SK-N-MC (cell line): ENCODE measurements around the gene UBXN6.

DNA sequence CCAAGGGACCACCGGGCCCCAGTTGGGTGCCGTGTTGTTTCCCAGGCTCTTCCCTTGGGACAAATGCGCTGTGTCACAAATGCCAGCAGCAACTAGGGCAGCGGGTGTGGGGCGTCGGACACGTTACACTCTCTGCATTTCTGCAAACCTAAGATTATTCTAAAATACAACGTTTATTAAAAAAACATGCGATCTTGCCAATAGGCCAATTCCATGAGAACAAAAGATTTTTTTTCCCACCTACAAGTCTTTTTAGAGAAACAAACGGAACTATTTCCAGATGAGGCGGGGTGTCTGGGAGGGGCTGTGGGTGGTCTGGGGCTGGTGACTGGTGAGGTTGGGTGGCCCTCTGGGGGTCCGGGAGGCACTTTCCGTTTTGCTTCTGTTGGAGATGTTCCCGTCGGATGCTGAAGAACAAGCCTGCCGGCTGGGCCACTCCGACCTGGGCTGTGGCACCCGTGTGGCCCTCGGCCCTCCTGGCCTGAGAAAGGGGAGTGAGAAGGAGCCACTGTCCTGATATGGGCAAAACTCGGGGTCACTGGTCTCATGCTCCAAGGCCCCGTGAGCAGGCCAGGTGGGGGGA is 3.9 kb upstream of the TBXA2R start:
- RRBS: 80% methylated on average over 5 of the region's 21 CpGs

GRCh38 chr19:3618248-3618832 is 8.2 kb downstream of the CACTIN start:
- RRBS: no CpG with 5 or more reads among the region's 29 CpGs

GRCh38 chr19:3634508-3635184 is 8.1 kb upstream of the CACTIN start:
- RRBS: no CpG with 5 or more reads among the region's 21 CpGs

- RRBS: 91% methylated on average over 3 of the region's 46 CpGs
Measured at GRCh38 chr19:3670559-3671548, 29.4 kb downstream of the PIP5K1C start.

DNA sequence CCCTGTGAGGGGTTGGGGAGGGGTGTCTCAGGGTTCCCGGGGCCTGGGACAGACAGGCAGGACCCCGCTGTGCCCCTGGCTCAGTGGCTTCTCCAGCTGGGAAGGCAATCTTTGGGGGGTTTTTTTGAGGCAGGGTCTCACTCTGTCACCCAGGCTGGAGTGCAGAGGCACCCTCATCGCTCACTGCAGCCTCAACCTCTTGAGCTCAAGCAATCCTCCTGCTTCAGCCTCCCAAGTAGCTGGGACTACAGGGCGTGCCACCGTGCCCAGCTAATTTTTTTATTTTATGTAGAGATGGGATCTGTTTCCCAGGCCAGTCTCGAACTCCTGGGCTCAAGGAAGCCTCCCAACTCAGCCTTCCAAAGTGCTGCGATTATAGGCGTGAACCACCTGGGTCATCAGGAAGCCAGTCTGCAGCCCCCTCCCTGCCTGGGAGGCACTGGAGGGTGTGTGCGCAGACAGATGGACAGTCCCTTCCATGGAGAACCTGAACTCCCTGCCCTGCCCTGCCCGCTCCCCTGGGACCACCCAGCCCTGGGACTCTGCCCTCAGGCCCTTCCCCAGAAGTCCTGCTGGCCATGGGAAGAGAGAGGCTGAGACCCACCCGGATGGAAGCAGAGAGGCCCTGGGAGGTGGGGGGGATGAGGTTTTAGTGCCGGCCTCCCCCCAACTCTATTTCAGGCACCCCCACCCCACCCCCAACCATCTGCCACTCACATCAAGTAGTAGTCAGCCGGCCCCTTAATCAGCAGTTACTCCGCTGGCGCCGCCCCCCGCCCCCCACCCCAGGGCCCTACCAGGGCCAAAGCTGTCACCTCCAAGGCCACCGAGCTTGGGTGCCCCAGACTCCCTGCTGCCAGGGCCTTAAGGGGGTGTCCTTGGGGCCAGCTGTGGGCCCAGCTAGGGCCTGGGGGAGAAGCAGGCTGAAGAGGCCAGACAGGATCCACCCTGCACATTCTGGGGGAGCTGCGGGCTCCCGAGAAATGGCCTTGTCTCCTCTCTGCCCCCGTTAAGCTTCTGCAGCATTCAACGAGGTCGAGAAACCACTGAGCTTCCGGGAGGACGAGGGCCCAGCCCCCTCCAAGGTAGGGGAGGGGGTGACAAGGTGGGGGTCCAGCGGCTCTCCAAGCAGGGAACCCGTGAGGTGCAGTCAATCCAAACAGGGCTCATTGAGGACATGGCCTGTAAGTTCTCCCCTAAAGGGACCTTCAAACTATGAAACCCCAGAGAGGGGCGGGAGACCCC is 17.1 kb downstream of the NMRK2 start:
- RRBS: 19% methylated on average over 3 of the region's 28 CpGs

DNA sequence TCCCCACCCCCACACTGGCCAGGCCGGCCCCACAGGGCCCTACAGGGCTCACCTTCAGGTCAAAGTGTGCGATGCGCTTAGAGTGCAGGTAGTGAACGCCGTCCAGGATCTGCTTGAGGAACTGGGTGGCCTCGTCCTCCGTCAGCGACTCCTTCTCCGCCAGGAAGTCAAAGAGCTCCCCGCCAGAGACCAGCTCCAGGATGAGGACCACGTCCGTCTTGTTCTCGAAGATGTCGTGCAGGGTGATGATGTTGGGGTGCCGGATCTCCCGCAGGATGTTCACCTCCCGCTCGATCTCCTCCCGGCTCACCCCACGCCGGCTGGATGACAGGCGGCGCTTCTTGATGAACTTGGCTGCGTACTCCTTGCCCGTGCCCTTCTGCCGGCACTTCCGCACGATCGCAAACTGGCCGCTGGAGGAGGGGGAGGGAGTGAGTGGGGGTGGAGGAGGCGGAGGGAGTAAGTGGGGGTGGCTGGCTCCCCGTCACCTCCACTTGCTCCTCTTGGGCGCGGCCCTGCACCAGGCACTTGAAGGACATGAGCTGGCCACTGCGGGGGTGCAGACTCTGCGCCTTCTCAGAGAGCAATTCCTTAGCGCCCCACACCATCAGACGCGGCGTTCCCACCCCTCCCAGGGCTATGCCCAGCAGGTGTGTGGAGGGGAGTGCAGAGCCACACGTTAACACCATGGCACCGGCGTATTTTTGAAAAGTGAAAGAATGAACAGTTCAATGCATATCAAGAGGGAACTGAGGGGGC is 6.1 kb downstream of the DAPK3 start:
- RRBS: 90% methylated on average over 11 of the region's 43 CpGs

DNA sequence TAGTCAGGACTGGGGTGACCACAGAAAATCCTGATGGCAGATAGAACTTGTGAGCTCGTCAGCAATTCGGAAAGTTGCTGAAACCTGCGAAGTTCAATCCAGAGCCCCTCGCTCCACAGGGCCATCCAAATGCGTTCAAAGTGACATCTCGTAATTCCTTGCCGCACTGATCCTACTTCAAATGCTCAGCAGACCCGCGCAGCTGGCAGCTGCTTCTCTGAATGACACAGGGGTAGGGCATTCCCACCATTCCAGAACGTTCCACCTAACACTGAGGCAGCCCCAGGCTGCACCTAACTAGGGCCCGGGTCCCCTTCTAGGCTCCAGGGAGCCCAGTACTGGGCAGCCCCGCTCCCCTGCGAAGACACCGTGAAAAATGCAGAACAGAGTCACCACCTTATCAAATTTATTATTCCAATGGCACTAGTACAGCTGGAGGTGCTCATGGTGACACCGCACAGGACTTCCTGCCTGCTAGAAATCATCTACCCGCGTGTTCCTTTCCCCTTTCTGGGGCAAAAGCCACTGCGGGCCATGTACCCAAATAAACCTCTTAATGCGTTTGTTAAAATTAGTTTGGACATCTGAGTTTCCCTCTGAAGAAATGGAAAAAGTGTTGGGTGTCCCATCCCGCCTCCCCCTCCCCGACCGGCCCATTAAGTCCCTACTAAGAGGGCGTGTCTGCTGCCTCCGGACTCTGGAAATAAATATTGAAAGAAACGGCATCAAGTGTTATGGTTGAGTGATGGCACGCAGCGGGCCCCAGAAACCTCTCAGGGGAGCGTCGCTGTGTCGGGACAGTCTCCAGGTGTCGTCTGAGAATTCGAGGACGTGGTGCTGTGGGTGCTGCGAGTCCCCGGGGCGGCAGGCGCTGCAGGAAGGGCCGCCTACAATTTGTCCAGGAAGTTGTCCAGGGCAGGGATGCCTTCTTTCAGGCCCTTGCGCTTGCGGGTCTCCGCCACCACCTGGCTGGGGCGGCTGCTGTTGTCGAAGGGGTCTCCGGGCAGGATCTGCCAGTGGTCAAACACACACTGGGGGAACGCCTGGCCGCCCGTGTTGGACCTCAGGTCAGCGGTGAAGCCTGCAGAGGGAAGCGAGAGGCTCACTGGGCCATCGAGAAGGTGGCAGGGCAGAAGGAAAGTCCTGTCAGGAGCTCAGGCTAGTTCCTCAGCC is 5.2 kb upstream of the DAPK3 start:
- RRBS: 100% methylated on average over 1 of the region's 50 CpGs

GRCh38 chr19:4009803-4010624 is 2.5 kb downstream of the PIAS4 start:
- RRBS: 73% methylated on average over 6 of the region's 23 CpGs

DNA sequence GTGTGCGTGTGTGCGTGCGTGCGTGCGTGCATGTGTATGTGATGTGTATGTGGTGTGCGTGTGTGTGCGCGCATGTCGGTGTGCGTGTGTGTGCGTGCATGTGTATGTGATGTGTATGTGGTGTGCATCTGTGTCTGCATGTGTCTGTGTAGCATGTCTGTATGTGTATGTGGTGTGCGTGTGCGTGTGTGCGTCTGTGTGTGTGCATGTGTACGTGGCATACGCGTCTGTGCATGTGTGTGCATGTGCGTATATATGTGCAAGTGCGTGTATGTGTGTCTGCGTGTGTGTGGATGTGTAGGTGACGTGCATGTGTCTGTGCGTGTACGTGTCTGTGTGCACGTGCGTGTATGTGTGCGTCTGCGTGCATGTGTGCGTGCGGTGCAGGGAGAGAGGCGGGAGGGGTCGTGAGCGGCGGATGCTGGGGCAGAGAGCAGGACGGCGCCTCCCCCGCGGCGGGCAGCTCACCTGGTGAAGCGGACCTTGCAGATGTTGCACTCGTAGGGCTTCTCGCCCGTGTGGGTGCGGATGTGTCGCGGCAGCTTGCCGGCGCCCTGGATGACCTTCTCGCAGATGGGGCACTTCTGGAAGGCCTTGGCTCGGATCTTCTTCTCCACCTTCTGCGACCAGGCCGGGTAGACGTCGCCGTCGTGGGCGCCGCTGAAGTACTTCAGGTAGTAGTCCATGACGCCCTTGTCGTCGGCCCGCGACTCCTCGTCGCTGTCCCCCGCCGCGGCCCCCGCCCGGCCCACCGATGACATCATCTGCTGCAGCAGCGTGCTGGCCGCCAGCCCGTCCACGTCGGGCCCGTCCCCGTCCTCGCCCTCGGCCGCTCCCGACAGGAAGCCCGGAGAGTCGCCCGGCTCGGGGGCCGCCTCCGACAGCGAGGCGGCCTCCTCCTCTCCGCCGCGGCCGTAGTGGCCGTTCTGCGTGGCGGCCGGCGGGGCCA is 12.9 kb downstream of the ZBTB7A start:
- RRBS: 95% methylated on average over 29 of the region's 98 CpGs

DNA sequence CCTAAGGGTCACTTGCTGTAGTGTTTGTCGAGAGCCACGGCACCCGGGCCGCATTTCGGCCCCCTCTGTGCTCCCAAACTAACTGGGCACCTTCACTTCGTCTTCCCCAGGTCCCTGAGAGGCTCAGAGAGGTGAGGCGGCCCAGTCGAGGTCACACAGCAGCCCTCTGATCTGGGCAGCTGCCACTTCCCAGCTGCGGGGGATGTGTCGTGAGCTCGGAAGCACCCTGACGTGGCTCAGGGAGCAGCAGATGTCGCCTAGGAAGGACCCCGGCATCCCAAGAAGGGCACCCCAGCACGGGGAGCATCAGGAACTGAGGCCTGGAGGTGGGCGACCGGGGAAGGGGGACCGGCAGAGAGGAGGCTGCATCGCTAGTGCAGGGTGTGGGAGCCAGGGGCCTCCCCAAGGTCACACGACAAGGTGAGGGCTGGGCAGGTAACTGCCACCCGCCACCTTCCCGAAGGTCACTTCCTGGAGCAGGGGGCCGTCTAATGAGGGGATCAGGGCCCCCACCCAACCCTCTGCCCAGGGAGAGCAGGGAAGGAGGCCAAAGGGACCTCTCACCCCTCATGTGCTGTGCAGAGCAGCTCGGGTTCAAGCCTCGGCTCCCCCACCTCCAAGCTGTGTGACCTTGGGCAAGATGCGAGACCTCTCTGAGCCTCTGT is 6.2 kb downstream of the ZBTB7A start:
- RRBS: 92% methylated on average over 7 of the region's 26 CpGs

GRCh38 chr19:4068372-4068766 is 1.7 kb upstream of the ZBTB7A start:
- RRBS: no CpG with 5 or more reads among the region's 17 CpGs

- RRBS: no CpG with 5 or more reads among the region's 11 CpGs
Measured at GRCh38 chr19:4081790-4082494, 15.2 kb upstream of the ZBTB7A start.

DNA sequence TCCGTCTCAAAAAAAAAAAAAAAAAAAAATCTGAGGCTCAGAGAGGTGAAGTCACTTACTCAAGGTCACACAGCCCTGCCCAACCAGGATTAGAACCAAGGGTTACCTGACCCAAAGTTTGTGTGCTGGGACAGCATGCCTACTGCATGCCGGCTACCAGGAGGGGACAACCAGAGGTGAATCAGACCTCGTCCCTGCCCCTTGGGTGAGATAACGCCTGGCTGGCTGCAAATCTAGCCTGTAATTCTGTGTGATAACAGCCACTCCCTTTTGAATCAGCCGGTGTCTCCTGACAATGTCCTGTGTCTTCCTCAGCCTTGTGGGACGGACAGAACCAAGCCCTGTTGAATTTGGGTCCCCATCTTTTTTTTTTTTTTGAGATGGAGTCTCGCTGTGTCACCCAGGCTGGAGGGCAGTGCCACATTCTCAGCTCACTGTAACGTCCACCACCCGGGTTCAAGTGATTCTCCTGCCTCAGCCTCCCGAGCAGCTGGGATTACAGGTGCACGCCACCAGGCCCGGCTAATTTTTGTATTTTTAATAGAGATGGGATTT is 5.4 kb downstream of the CREB3L3 start:
- RRBS: no CpG with 5 or more reads among the region's 12 CpGs

- RRBS: no CpG with 5 or more reads among the region's 11 CpGs
Measured at GRCh38 chr19:4208535-4209233, 20.6 kb upstream of the EBI3 start.

DNA sequence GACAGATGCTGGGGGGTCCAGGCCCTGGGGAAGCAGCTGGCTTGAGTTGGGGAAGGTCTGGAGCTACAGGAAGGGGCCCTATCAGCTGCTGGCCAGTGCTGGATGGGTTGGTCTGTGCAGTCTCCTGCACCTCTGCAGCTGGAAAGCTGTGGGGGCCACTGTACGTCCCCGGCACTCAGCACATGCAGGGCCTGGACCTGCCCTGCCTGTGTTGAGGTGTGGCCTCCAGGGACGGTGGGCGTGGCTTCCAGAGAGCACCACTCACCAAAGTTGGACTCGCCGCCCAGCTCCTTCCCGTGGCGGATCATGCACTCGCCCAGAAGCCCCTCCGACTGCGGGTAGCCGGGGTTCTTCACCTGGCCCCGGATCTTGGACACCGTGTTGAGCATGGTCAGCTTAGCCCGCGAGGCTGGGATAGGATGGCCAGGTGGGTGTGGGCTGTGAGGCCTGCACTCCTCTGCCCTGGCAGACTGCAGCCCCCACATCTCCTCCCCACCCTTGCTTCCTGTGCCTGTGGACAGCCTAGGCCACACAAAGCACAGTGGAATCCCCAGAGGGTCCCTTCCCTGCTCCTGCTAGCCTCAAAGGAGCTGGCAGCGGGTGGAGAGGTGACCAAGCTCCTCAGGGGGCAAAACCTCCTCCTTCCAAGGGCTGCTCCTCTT is 22.0 kb downstream of the MPND start:
- RRBS: no CpG with 5 or more reads among the region's 17 CpGs

DNA sequence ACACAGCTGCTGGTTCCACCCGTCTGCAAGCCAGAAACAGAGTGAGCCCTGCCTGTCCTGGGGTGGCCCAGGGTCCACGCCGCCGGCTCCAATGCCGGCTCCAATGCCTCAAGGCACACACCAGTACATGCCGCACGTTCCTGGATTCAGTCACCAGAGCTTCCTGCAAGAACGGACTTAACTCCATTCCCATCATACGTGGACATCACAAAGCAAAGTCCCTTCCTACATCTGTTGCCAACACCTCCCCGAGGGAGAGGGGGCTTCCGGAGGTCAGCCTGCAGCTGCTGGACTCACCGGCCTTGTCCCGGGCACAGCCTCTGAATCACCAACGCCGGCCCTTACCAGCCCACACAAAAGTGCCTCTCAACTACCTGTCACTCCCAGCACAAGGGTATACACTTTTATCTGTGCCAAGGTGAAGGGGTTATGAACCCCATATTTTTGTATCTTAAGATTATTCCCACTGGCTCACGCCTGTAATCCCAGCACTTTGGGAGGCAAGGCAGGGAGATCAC is 8.5 kb downstream of the SH3GL1 start:
- RRBS: no CpG with 5 or more reads among the region's 16 CpGs

DNA sequence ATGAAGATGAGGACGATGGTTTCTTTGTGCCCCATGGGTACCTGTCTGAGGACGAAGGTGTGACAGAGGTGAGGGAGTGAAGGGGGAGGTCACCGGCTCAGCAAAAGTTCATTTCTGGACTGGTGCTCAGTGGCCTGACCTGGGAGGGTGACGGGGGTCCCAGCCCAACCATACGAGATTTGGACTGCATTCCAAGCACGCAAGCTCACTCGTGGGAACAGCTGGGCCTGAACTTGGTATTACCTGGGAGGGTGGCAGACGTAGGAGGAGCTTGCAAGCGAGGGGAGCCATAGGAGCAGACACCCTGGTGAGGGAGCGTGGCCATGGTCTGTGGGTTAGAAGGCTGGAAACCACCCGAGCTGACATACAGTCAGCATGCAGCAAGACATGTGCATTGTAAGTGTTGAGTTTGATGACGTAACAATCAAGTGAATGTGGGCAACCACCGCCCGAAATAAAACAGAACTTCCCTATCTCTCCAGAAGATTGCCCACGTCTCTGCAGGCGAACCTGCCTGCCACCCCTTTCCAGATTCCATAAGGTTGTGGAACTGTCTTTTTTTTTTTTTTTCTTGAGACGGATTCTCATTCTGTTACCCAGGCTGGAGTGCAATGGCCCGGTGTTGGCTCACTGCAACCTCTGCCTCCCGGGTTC is 26.9 kb downstream of the UBXN6 start:
- RRBS: no CpG with 5 or more reads among the region's 19 CpGs

DNA sequence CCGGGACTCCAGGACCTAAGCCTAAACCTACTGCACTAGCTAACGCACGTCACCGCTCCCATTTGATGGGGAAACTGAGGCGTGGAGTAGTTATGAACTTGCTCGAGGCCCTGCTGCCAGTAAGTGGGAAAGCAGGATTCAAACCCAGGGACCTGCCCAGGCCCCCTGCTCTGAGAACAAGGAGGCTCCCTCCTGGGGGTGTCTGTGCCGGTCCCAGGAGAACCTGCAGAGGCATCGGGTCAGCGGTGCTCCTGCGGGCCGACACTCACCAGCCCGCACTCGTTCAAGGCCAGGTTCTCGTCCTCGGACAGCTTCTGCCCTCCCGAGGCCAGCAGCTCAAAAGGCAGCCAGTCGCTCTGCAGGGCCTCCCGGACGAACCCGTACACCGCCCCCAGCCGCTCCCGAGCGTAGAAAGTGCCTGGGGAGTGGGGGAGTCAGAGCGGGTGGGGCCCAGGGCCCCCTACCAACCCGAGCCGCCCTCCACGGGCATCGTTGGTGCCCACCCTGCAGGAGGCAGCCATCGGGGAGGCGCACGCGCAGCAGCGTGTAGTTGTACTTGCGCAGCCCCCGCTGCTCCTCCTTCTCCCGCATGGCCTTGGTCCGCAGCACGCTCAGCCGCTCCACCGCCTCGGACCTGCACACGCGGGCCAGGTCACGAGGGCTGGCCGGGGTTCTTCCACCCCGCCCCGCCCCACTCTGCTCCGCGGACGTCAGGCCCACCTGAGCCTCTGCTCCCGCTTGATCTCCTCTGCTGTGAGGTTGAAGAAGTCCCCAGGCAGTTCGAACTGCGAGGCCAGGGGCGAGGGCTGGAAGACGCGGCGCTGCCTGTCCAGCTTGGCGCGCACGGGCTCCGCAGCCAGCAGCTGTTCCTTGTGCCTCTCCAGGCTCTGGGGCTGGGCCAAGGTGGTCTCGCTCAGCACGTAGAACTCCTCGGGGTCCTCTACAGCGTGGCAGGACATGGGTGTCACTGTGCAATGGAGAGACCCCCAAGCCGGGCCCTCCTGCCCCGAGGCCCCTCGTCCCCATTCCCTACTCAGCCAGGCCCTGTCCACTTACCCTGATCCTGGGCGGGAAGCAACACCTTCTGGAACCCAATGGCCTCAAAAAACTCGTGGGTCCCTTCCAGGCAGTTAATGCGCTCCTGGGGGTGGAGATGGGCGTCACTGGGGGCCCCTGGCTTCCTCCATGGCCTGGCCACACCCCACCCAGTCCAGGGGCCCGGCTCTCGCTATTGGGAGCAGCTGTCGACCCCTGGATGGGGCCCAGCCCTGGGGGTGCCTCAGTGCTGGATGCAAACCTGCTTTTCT is 11.4 kb downstream of the UBXN6 start:
- RRBS: 91% methylated on average over 1 of the region's 76 CpGs

DNA sequence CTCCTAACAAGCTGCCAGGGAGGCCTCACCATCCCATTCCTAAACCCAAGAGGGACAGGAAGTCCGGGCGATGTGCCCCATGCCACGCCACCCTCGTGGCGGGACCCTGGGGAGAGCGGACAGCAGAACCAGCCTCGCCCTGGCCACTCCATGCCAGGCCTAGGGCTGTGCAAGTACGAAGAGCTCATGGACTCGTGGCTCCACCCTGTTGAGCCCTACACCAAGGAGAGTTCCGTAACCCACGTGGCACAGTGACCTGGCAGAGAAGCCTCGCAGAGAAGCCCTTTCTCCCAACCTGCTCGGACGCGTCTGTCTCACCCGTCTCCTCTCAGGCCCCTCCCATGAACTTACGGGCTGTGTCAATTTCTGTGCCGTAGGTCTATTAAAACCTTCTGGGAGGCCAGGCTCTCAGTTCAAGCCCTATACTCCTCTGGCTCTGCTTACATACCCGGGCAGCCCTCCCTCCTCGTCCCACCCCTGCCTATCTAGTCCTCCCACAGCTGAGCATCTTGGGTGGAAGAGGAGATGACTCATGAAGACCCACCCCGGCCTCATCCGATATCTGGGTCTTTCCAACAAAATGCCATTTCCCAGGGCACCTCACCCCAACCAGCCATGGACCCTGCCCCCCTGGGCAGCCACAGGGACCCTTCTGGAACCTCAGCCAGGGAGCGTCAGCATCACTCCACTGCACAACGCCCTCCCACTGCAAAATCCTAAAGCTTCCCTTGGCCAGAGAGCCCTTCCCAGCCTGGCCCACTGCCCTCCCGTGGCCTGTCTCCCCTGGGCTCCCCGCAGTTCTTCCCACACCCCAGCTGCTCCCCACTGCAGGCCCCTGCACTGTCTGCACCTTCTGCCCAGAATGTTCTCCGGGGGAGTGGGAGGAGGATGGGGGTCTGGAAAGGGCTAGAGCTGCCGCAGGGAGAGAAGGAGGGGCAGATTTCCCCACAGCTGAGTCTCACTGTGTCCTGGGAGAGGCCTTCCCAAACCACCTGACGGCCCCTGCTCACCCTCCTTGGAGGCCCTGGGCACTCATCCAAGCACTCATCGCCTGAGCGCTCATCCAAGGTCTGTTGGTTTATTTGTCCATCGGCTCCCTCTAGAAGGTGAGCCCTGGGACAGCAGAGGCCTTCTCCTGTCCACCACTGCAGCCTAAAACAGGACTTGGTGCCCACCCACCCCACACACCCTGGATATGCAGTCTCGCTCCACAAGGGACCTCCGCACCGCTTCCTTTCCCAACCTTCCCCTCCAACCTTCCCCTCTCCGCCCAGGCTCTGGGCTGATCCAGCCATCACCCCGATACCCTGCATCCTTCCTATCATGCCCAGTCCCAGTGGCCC is 2.3 kb downstream of the UBXN6 start:
- RRBS: 60% methylated on average over 3 of the region's 37 CpGs

DNA sequence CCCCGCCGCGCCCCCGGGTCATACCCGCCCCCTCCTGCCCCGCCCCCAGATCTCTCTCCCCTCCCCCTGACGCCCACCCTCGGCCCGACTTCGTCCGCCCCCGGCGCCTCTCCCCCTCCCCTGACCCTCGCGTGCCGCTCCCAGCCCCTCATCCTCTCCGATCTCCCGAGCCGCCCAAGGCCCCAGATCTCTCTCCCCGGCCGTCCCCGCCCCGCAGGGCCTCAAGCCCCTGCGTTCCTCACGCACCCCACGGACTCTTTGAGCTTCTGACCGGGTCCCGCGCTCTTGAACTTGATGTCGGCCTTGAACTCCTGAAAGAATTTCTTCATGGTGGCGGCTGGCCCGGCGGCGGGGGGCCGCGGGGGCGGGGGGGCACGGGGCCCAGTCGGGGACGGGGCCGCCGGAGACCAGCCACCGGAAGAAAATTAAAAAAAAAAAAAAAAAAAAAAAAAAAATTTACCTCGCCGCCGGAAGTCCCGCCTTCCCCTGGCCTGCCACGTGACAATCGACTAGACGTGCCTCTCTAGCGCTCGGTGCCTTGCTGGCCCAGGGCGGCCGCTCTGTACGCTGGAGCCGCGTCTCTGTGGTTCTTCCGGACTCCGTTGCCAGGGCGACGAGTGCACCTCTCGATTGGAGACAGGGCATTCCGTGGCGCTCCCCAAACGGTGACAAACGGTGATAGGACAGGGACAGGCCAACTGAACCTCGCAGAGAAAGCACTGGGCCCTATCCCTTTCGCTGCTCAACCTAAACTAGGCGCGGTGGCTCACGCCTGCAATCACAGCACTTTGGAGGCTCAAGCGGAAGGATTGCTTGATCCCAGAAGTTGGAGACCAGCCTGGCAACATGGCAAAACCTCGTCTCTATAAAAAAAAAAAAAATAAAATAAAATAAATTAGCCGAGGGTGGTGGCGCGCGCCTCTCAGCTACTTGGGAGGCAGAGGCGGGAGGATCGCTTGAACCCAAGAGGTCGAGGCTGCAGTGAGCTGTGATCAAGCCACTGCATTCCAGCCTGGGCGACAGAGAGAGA is at the start of gene UBXN6:
UBXN6 (minus strand) TSS at position 426 of the 1,030 bp plus-strand sequence.
- RRBS: 1% methylated on average over 32 of the region's 81 CpGs